ENCODE results near the genes A1CF and PCDH15.

- PRO-cap: no peak
Measured at GRCh38 chr10:50614054-50615017, 9.4 kb downstream of the SGMS1 start.

GRCh38 chr10:50866307-50866676, 19.1 kb downstream of the A1CF start:
- PRO-cap: no peak

GRCh38 chr10:50885285-50885902, at the start of gene A1CF:
Gene A1CF, minus strand, starts transcription at chr10:50885627.
- PRO-cap: no peak

DNA sequence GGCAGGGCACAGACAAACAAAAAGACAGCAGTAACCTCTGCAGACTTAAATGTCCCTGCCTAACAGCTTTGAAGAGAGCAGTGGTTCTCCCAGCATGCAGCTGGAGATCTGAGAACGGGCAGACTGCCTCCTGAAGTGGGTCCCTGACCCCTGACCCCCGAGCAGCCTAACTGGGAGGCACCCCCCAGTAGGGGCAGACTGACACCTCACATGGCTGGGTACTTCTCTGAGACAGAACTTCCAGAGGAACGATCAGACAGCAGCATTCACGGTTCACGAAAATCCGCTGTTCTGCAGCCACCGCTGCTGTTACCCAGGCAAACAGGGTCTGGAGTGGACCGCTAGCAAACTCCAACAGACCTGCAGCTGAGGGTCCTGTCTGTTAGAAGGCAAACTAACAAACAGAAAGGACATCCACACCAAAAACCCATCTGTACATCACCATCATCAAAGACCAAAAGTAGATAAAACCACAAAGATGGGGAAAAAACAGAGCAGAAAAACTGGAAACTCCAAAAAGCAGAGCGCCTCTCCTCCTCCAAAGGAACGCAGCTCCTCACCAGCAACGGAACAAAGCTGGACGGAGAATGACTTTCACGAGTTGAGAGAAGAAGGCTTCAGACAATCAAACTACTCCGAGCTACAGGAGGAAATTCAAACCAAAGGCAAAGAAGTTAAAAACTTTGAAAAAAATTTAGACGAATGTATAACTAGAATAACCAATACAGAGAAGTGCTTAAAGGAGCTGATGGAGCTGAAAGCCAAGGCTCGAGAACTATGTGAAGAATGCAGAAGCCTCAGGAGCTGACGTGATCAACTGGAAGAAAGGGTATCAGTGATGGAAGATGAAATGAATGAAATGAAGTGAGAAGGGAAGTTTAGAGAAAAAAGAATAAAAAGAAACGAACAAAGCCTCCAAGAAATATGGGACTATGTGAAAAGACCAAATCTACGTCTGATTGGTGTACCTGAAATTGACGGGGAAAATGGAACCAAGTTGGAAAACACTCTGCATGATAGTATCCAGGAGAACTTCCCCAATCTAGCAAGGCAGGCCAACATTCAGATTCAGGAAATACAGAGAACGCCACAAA, 90.0 kb downstream of the PRKG1 start:
- PRO-cap: no peak

GRCh38 chr10:51209974-51210620, 135.8 kb downstream of the PRKG1 start:
- PRO-cap: no peak

- PRO-cap: no peak
Measured at GRCh38 chr10:51516173-51516930, 183.0 kb downstream of the CSTF2T start.

DNA sequence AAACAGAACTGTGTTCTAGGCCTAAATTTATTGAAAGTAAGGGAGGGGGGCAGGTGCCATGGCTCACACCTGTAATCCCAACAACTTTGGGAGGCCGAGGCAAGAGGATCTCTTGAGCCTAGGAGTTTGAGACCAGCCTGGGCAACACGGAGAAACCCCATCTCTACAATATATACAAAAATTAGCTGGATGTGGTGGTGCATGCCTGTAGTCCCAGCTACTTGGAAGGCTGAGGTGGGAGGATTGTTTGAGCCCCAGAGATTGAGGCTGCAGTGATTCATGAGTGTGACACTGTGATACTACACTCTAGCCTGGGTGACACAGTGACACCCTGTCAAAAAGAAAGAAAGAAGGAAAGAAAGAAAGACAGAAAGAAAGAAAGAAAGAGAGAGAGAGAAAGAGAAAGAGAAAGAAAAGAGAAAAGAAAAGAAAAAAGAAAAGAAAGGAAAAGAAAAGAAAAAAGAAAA, 134.9 kb upstream of the CSTF2T start:
- PRO-cap: no peak

DNA sequence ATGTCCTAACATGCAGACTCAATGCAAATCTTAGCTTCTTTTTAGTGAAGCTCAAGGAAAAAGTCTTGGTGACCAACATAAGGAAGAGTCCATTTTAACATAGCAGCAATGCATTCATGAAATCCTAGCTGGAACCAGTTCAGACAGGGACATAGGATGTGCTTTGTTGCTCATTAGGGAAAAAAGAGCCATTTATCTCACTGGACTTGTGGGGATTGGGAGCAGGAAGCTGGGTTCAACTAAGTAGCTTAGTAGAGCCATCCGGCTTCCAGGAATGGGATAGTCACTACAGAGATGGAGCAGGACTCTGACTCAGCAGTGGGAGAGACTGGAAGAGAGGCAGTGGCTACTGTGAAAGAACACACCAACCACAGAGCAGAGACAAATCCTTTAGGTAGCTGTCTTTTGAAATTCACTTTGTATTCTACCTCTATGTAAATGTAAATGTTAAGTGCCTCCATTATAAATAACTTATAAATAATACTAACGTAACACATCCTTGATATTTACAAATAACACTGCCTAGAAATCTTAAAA, 100.6 kb upstream of the DKK1 start:
- PRO-cap: no peak

DNA sequence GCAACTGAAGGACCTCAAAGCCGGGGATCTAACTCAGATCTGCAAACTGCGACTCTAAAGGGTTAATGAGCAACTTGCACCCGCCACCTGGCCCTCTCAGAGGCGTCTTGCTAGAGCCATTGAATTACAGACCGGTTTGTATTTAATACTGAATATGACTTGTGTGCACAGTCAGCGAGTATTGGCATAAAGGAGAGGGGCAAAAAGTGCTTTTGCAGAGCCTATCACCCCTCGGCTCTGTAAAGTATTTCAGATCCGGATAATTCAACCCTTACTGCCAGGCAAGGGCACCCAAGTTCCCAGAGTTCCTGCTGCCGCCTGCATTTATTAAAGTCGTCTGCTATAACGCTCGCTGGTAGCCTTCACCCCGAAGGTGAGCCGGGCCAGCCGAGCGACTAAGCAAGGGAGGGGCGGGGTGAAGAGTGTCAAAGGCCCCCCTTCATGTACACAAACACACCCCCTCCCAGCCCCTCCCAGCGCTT, 333 bp upstream of the DKK1 start:
- PRO-cap: no peak

- PRO-cap: no peak
Measured at GRCh38 chr10:54801058-54801434, at the start of gene PCDH15. Gene PCDH15, minus strand, starts transcription at chr10:54801231.

DNA sequence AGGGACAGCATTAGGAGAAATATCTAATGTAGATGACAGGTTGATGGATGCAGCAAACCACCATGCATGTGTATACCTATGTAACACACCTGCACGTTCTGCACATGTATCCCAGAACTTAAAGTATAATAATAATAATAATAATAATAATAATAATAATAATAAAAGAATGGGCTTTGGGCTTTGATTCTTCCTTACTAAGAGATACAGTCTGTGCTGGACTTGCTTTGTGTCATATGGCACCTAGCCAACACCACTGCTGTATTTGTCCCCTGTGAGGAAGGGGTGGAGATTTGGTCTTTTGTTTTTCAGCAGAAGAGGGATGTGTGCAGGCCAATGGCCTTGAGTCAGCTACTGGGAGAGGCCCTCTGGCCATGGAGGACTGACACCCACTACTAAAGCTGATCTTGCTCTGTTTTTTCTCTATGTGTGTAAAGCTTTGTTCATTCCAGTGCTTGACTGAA, 573.0 kb upstream of the PCDH15 start:
- PRO-cap: no peak

DNA sequence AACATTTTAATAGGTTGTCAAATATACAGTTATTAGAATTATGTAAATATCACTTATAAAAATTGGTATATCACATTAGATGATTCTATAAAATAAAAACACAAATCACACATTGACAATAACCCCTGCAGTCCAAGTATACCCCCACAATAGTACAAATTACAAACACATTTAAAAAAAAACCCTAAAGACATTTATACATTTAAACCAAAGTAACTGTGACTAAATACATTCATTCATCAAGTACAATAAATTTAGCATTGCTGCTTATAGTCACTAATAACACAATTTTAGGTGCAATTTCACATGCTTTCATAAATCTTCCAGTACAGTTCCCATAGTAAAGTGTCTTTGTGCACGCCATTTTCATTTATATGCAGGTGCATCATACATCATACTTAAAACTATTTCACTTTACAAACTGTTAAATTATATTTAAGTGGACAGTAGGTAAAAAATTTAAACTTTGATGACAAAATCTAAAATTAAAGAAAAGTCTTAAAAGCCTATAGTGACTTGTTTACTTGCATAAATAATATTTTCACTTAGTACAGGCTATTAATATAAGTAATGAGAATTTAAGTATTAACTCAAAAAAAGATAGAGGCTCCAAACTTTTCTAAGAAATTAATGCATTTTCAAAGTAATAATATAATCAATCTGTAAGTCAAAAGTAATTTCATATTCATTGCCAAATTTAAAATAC, 76.0 kb downstream of the IPMK start:
- PRO-cap: no peak

DNA sequence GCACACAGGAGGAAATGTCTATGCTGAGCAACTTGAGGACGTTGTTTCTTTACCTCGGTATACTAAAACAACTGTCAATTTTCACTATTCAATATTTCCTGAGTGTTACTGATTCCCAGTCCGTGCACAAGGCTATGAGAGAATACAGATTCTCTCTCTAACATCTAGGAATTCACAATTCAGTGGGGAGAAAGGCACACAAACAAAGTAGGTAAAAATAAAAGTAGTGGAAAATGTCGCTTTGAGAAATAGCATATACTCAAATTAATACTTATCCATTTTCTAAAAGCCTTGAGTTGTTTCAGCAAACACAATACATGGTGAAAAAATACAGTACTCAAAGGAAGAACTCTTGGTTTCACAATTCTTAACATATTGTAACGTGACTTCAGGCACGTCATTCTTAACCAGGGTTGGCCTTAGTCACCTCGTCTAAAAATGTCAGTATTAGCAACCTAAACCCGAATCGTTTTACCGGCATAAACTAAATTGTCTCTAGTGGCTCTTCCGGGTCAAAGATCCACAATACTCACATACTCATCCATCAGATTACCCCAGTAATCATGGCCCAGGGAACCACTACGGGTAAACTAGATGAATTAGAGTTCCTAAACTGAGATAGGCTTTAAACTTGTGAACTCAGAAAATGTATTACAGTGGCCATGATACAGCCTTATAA, 1.5 kb downstream of the IPMK start:
- PRO-cap: no peak

GRCh38 chr10:58789575-58789953, 276.9 kb downstream of the BICC1 start:
- PRO-cap: no peak

GRCh38 chr10:58994685-58995148, 181.7 kb upstream of the PHYHIPL start:
- PRO-cap: no peak

DNA sequence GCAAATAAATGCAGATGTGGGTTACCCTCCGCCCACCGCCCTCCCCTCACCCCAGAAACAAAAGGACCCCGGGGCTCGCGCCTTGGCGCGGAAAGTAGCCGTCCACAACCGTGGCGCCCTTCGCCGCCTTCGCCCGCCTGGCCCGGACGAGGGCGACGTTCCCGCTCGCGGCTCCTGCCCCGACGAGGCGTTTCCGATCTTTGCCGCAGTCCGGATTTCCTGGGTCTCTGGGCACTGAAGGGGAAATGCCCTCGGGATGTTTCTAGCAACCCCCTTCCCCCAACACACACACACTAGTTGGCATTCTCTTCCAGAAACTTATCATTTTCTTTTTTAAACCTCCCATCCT, 608 bp downstream of the PHYHIPL start:
- PRO-cap: no peak

- PRO-cap: no peak
Measured at GRCh38 chr10:59366153-59366514, 3.8 kb upstream of the FAM13C start.

DNA sequence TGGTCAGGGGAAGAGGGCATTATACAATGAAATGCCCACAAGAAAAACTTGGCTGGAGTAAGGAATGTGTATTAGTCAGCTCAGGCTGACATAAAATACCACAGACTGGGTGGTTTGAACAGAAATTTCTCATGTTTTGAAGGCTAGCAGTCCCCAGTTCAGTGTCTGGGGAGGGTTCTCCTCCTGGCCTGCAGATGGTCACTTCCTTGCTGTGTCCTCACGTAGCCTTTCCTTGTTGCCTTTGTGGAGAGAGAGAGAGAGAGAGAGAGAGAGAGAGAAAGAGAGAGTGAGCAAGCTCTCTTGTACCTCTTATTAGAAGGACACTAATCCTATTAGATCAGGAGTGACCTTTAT, 25.7 kb upstream of the FAM13C start:
- PRO-cap: no peak

- PRO-cap: no peak
Measured at GRCh38 chr10:59674153-59674668, 35.4 kb downstream of the SLC16A9 start.

DNA sequence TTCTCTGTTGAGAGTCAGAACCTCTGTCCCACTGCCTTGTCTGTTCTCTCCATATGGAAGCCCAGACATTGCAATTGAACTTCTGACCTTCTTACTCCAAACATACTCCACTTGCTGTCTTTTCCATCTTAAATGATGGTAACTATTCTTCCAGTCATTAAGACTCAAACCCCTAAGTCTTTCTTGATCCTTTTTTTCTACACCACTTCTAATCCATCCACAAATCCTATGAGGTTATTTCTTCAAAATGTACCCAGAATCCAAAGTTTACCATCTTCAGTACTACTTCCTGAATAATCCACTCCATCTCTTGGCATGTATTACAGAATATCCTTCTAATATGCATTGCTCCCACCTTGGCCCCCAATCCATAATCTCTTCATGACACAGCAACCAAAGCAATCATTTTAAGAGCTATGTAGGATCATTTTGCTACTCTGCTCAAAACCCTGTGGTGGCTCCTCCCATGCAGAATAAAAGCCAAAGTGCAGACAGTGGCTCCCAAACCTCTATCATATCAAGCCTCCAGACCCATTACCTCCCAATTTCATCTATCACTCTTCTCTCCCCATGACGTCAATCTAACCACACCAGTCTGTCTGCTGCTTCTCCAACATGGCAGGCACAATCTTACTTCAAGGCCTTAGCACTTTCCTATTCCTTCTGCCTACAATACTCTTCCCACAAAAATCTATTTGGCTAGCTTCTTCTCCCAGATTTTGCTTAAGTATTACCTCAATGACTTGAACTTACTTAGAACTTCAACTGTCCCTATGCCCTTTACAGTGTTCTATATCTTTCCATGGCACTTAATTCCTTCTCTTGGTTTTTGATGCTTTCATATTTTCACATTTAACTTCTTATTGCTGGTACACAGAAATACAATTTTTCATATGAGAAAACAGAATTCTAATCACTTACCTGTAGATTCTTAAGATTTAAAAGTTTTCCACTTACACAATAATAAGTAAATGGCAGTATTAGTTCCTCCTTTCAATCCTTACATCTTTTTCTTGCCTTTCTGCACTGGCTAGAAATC, 65.5 kb downstream of the CCDC6 start:
- PRO-cap: no peak